Metastatic Liver Carcinoma in the Adrenal Gland (tissue), 2 donors: Measurements from ENCODE around the genes GPR142 and CD300E.

DNA sequence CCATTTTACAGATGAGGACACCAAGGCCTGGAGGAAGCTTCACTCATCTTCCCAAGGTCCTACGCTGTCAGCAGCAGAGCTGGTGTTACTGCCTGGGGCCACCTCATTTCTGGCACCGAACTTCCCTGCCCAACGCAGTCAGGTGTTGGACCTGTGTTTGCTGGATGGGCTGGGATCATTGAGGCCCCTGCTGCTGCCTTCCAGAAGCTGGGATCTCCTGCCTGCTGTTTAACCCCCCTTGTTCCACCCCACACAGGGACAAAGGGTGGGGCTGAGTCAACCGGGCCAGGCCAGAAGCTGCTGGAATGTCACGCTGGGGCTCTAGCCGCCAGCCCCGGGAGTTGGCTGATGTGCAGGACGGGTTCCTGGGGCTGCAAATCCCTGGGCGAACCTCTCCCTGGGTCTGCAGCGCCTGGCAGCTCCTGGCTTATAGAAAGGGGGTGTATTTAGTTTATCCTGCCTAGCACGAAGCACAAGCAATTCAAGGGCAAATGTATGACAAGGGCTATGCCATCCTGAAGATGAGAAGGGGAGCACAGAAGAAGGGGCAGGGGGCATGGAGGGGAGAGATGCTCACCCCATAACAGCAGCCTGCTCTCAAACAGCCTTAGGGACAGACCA is 44.4 kb upstream of the CDC42EP4 start:
- PRO-cap, 2 experiments = no peak in any of the 2 experiments

DNA sequence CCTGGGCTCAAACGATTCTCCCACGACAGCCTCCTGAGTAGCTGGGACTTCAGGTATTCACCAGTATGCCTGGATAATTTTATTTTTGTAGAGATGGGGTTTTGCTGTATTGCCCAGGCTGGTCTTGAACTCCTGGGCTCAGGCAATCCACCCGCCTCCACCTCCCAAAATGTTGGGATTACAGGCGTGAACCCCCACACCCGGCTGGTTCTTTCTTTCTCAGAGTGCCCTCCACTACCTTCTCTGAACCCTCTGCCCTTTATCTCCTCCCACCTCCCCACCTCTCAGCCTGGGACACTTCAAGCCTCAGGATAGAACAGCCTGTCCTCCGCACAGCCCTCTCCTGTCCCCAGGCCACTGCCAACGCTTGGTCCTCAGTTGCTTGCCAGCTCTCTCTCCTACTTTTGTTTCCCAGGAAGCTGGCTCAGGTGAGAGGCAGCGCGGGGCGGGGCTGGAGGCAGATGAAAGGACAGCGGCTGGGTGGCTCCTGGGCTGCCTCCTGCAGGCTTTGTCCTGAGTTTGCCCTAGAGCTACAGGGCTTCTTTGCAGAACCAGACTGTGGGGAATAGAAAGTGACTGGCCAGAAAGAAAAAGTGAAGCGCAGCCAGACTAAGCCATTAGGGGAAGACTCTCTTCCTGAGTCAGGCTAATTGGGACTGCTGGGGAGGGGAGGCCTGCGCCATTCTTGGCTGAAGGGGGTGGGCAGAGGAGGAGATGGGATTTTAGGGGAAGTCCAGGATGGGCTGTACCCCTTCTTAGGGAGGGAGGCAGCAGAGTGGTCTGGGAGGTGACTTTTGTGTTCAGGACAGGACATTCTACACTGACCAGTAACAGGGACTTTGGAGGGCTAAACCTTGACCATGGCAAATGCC is 48.2 kb upstream of the CDC42EP4 start:
- PRO-cap, 2 experiments = no peak in any of the 2 experiments

GRCh38 chr17:73363819-73364334 is 52.1 kb upstream of the CDC42EP4 start:
- PRO-cap, 2 experiments = no peak in any of the 2 experiments

- PRO-cap, 2 experiments = no peak in any of the 2 experiments
These were observed 1.1 kb upstream of the SDK2 start for GRCh38 chr17:73645098-73645913.

DNA sequence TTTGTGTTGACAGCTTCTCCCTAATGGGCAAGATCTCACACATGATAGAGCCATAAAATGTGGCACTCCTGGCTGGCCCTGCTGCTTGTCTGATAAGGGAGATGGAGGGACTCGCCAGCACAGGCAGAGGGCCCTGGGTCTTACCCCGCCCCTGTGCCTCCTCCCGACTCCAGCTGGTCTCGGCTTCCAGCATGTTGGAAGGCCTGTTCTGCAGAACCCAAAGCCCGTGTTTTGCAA is 106.7 kb upstream of the SDK2 start:
- PRO-cap, 2 experiments = no peak in any of the 2 experiments

- PRO-cap, 2 experiments = no peak in any of the 2 experiments
These were observed 126.4 kb upstream of the SDK2 start for GRCh38 chr17:73770535-73771198.

GRCh38 chr17:74212000-74212431 is 1.4 kb upstream of the TTYH2 start:
- PRO-cap, 2 experiments = no peak in any of the 2 experiments

- PRO-cap, 2 experiments = no peak in any of the 2 experiments
These were observed 16.2 kb downstream of the DNAI2 start for GRCh38 chr17:74290177-74290715.

DNA sequence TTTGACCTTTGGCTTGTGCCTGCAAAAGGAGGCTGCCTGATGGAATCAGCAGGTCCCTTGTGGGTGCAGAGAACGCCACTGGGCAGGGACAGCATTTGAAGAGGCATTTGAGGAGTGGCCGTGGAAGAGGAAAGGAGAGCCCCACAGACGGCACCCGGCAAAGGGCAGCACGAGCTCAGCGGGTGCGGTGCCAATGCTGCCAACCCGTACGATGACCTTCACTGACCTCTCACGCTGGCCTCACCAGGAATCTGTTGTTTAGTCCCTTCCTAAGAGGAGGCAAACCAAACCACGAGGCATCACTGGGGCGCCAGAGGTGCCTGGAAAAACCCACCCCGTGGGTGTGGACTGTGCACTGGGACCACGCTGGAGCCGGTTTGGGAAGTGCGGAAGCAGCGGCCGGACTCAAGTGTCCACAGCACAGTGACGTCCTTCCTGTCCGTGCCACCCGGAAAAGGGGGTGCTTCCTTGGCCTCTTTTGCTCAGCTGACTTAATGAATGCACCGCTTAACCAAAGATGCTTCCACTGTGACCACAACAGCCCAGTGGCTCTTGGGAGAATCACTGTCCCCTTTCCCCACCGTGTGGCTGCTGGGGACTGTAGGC is 9.0 kb upstream of the KIF19 start:
- PRO-cap, 2 experiments = no peak in any of the 2 experiments

DNA sequence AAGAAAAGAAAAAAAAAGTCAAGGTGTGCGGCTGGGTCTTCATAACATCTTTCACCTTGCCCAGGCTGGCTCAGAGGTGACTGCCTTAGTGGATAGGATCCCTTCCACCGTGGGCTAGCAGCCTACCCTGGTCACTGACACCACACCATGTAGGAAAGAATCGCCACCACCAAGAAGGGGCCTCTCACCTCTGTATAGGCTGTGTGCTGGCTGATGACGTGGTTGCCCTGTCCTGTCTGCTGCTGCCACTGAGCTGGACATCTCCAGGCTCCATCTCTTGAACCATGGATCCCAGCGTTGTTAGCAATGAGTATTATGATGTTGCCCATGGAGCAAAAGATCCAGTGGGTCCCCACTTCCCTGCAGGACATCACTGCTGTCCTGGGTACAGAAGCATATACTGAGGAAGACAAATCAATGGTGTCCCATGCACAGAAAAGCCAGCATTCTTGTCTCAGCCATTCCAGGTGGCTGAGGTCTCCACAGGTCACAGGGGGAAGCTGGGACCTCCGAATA is at the start of gene GPR142:
TSS of gene GPR142 (plus strand) at position 307 of the 516 bp plus-strand sequence.
- PRO-cap, 2 experiments = no peak in any of the 2 experiments

GRCh38 chr17:74369227-74369704 is 2.0 kb downstream of the GPR142 start:
- PRO-cap, 2 experiments = no peak in any of the 2 experiments

DNA sequence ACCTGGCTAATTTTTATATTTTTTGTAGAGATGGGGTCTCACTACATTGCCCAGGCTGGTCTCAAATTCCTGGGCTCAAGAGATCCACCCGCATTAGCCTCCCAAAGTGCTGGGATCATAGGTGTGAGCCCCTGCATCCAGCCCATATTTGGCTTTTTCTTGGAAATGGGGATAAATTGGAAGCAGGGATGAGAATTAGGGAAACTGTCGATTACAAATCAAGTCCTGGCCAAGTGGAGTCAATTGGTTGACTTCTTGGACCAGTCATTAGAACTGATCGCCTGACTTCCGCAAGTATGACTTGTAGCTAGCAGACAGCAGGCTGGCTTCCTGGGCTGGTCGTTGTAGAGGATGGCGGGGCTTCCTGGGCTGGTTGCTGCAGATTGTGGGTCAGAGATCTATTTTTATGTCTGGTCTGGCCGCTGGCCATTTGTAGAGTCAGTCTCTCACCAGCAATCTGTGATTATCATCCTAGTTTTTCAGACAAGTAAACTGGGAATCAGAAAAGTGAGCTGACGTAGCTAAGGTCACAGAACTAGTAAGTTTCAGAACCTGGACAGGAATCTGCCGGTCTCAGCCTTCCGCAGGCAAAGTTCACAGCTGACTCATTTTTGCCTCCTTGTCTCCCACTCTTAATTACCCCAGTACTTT is 19.0 kb downstream of the GPR142 start:
- PRO-cap, 2 experiments = no peak in any of the 2 experiments

DNA sequence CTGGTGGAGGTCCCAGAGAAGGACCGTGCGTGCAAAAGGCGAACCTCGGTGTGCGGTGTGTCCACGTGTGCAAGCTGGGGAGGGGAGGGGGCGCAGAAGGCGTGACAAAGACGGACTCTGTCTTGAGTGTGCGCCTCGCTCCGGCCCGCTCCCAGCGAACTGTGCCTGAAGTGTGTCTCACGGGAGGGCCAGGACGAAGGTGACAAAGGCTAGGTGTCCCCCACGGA is 309 bp upstream of the GPRC5C start:
- PRO-cap, 2 experiments = no peak in any of the 2 experiments

DNA sequence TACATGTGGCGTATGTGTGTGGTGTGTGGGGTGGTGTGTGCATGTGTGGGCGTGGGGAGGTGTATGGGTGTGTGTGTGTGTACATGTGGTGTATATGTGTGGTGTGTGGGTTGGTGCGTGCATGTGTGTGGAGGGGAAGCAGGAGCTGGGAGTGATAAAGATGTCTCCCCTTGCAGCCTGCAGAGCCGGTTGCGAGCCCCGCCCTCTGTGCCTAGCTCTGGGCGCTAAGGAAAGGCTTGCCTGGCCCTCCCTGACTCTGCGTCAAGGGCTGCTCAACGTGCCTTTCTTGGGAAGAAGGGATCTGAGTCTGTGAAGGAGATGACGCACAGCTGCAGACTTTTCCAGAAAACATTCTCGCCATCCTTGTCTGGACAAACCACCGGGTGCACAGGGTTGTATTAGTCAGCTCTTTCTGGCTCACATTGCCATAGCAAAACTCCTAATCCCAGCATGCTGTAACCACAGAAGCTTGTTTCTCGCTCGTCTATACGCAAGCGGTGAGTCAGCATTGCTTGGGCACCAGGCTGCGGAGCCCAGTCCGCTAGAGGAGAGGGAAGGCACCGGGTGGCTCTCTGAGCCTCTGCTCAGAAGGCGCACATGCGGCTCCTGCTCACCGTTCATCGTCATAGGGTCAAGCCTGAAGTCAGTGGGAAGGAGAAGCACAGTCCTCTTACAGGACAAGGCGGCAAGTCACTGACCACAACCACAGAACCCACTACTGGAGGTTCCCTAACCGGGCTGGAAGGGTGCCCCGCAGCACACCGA is 22.7 kb downstream of the CD300LD start:
- PRO-cap, 2 experiments = peak in 1 of 2 experiments; most common plus-strand start position 536 of the sequence (in 1)

DNA sequence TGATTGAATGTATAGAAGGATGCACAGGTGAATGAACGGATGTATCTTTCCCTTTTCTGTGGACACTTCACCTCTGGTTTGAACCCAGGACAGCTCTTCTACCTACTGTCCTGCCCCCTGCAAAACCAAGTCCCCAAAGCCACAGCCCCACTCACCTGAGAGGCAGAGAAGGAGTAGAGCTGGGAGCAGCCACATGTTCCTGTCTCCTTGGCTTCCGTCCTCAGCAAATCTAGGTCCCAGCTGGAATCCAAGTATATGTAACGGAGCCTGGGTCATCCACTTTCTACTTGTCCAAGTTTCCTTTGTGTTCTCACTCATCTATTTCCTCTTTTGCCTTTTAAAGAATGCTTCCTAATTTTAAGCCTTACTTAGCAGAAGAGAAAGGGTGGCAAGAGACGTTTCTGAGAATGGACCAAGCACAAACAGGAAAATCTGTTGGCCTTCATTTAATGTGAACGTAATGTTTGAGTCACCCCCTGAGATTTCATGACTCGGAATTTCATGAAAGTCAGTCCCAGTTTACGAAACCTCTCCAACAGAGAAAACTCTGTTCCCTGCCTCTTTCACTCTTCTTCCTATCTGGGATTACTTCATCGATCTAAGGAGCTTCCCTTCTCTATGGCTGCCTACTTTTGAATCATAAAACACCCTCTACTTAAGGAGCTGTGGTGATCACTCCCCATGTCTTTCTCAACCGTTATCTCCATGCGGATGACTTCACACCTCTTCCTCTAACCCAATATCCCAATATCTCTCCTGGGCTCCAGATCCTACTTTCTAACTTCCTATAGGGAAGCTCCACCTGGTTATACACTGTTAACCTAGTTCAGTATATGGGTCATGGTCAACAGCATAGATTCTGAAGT is at the start of gene CD300E:
TSS of gene CD300E (minus strand) at position 312 of the 866 bp plus-strand sequence.
- PRO-cap, 2 experiments = no peak in any of the 2 experiments

- PRO-cap, 2 experiments = no peak in any of the 2 experiments
These were observed 17.9 kb upstream of the CD300E start for GRCh38 chr17:74641392-74641891.

DNA sequence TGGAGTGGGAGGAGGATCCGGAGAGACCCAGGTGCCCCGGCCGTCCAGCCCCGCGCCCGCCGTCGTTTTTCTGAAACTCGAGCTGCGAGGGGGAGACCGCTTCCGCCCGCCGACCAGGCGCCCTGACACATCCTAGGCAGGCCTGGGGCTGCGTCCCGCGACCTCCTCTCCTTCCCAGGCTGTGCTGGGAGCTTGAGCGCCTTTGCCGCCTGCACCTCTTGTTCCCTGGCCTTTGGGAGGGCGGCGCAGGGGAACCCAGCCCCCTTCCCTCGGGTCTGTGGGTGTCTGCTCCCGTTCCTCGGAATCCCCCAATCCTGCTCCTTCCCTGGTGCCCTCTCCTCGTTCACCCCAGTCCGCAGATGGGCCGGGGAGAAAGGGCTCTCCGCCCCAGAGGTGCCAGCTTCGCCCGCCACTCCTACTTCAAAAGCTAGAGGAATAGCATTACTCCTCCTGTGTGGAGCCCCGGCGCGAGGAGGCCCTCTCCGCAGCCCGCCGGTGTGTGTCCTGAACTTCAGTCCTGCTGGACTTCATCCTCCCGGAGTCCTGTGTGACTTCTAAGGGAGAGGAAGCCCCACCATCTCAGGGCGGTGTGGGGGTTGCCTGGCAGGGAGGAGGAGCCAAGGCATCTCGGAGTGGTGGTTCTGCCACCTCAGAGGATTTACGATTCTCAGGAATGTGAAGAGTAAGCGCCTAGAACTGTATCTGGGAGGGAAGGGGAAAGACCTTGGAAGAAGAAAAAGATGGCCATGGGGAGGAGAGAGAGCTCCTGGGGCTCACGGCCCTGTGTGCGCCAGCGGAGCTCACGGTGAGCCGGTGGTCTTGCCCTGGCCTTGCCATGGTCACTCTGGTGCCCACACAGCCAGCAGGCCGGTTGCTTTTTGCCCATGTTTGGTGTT is 1.1 kb downstream of the NHERF1 start:
- PRO-cap, 2 experiments = peak in 2 of 2 experiments; most common plus-strand start position 485 of the sequence (in 1); most common minus-strand start position 501 of the sequence (in 2)

GRCh38 chr17:74769578-74770146 is 6.5 kb downstream of the NAT9 start:
- PRO-cap, 2 experiments = no peak in any of the 2 experiments

GRCh38 chr17:74770147-74771184 is 5.7 kb downstream of the NAT9 start:
- PRO-cap, 2 experiments = no peak in any of the 2 experiments

DNA sequence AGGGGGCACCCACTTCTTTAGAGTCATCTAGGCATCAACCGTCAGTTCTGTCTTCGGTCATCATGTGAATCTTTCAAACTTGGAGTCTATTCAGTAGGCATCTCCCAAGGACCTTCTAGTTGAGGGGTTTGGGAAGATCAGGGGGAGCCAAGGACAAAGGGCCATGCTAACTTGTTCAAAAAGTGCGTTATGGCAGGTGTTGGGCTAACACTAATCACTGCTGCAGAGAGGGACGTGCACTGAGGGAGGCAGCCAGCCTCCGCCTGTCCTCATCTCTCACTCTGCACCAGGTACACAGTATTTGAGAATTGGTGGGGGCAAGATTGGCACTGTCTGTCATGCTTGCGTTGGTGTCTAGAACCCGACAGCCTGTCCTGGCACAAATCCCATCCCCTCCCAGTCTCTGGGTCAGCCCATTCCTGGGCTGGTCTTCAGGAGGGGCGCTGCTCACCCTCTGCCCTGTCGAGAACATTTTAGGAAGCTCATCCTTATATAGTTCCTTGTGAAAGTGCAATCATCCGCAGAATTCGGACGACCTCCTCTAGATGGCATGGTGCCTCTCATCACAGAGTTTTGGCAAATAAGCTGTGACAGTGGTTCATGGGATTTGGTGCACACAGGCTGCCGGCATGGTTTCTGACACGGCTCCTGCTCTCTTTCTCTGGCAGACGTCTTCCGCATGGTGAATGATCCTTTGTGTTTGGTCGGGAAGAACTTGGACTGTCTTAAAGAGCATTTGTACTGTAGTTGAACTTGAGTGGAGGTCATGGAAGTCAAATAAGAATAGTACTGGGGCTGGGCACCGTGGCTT is 34.2 kb downstream of the TMEM104 start:
- PRO-cap, 2 experiments = no peak in any of the 2 experiments